T47D (cell line): ENCODE data around the genes LXN and IFT80.

DNA sequence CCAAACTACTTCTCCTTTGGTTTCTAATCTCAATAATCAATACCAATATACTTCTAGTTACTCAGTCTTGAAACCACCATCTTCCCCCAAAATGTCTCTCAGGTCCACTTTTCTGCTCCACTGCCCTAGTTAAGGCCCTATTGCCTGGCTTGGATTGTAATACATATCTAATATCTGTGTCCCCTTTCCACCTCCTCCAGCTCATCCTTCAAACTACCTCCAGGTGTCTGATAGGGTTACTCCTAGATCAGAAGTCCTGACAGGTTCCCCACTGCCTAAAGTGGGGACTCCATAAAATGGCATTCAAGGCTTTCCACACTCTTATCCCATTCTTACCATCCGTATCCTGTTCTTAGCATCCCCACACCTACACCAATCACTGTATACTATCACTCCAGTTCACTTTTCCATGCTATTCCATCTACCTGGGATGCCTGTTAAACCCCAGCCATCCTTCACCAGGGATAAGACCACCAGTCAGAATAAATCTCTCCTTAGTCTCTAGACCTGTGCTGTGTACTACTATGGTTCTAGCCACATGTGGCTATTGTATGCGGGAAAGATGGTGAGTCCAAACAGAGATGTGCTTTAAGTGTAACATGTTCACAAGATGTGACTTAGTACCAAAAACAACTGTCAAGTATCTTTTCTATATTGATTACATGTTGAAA is 19.2 kb downstream of the SSR3 start:
- RRBS, result no CpG with 5 or more reads among the region's 2 CpGs

- RRBS, result no CpG with 5 or more reads among the region's 2 CpGs
Measured at GRCh38 chr3:156665411-156665800, 9.0 kb upstream of the TIPARP start.

DNA sequence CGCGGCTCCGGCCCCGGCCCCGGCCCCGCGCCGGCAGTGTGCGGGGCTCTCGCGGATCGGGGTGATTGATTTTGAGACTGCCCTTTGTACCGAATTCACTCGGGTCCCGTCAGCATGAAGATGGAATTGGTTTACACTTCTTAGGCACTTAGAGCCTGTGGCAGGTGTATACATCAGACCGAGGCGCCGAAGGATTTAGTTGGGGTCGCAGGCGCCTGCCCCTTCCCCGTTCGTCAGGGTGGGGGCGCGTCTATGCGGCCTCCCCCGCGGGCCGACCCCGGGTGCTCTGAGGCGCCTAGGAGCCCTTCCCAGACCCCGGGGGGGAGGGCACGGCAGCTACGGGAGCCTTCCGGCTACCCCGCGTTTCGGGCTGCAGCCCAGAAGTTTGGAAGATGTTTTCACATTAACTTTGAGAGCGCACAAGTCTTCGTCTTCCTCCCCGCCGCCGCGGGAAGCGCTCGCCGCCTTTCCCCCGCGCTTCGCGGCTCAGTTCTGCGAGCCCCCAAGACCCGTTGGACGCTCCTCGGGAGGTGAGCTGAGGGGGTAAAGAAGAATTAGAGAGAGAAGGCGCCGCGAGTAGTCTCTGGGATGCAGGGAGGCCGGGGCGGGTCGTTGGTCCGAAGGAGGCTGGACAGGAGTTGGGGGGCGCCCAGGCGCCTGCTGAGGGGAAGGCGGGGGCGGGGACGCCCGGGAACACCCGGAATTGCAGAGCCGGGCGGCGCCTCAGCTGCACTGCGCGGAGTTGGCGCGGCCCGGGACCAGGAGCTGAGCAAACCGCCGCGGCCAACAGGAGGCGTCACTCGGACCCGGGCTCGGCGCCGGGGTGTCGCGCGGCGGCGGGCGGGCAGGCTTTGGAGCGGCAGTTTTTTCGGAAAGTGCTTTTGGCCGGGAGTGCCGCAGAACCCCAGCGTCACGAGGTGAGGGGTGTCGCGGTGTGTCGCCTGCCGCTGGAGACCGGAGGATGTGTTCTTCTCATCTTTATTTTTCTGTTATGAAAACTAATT is 774 bp downstream of the TIPARP start:
- RRBS, result 2% methylated on average over 41 of the region's 102 CpGs

DNA sequence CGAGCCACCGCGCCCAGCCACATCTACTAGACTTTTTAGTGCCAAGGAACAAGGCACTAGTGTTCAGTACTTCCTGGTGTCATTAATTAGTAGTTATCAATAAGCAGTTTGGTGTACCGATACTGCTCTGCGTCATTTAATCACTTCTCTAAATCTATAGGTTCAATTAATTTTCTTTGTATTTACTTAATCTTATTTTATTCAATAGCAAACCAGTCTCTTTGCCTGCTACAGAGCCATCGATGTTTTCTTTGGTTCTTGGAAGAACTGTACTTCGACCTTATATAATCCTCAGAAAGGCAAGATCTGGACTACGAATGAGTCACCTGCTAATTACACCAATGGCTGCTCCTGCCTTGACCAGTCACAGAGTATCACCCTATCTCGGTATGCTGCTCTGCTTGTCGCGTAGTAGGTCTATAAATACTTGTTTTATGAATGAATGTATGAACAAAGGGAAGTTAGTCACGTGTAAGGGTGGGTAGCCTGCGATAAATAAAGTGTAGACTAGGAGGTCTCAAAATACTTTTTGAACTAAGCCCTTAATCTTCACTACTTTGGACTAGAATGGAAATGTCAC is 788 bp upstream of the LEKR1 start:
- RRBS, result no CpG with 5 or more reads among the region's 13 CpGs

DNA sequence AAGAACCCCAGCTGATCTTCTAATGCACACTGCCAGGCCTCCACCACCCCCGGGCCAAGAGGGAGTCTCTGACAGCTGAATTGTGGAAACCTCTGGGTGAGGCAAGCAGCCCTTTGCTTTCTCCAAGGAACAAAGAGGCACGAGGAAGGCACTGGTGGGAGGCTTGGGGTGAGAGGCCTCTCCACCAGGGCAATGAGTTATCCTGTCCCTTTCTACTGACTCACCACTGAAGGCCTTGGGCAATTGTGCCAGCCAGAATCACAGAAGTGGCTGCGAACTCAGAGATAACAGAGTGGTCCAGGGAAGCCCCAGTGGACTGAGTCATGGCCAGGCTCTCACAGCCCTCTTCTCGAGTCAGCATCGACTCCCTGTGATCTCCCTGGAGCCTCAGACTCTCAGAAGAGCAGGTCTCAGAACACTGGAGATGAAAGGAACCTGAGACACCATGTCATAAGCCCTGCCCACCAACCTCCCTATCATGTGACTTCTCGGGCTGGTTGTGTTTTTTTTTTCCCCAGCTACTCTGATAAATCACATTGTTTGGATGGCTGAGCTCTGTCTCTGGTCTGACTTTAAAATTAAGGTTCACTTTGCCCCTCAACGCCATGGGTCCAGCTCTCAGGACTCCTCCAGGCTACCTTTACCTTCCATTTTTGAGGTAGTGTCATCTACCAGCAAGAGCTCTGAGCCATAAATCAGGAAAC is 31.6 kb downstream of the CCNL1 start:
- RRBS, result no CpG with 5 or more reads among the region's 7 CpGs

DNA sequence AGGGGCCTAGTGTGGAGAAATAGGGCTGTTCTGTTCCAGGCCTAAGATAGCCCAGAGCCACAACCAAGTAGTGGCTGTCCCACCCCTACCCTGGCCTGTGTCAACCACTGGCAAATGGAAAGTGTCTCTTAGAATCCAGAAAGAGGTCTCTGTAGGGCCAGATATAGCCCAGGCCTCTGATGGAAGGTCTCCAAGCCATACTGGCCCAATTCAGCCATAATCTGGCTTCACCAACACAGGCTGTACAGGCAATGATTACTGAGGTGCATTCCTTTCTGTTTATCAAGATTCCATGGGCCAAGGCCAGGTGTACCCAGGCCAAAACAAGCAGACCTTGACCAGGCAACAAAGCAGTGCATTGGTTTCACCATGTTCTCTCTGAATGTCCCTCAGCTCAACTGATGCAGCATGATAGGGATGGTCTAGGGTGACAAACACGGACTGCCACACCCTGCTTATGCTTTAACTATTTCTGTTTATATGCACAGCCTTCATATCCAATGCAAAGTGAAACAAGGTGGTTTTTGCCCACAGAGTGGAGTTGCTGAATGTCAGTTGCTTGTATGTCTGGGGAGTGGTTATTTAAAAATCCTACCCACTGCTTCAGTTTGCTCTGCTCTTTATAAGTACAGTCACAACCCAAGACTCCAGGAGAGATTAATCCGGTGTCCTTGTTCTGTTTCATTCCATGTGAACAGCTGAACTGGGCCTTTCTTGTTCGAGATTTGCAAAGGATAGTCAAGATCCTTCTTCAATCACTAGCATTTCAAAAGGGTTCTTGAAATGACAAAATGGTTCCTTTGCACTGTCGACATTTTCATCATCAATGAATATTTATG is 25.2 kb downstream of the CCNL1 start:
- RRBS, result no CpG with 5 or more reads among the region's 4 CpGs

GRCh38 chr3:157147230-157148112 is 12.5 kb downstream of the CCNL1 start:
- RRBS, result no CpG with 5 or more reads among the region's 5 CpGs

- RRBS, result no CpG with 5 or more reads among the region's 5 CpGs
Measured at GRCh38 chr3:157500137-157500570, 3.1 kb downstream of the VEPH1 start.

GRCh38 chr3:158672209-158673339 is at the start of gene LXN:
Gene LXN (minus strand): TSS chr3:158672648.
- RRBS, result 96% methylated on average over 10 of the region's 31 CpGs

GRCh38 chr3:158990982-158991483 is 78.1 kb upstream of the IQCJ start:
- RRBS, result no CpG with 5 or more reads among the region's 6 CpGs

GRCh38 chr3:159775211-159776501 is 449.6 kb upstream of the C3orf80 start:
- RRBS, result no CpG with 5 or more reads among the region's 7 CpGs

DNA sequence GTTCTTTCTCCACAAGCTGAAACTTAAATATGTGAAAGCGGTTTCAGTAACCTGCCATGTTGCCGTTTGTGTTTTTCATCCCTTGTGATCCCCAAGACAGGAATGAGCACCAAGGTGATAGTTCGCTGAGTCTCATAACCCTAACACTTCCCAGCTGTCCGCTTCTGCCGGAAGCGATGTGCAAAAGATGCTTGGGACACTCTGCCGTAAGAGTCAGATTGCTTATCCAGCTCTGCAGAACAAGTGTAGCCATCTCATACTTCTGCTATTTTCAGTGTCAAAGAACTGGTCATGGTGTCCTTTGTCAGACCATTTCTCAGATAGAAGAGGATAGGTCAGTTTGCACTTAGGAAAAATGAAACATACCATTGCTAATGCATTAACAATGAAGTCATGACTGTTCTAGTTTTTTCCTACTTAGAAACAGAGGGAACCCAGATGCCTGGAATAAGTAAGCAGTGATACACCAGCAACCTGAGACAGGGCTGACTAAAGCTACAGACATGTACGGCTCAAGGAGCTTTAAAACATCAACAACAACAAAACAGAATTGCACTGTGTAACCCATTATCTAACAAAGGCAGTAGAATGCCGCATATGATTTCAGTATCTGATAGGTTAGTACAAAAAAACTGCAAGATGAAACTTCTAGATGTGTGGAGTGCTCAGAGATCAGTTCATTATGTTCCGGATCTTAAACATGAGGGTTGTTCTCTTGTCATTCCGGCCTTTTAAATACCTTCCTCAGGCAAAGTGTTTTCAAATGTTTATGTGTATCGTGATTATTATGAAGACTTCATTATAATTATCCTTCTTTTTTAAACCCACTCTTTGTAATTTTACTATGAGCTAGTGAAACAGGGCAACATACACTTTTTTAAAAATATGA is 370.5 kb upstream of the C3orf80 start:
- RRBS, result no CpG with 5 or more reads among the region's 12 CpGs

DNA sequence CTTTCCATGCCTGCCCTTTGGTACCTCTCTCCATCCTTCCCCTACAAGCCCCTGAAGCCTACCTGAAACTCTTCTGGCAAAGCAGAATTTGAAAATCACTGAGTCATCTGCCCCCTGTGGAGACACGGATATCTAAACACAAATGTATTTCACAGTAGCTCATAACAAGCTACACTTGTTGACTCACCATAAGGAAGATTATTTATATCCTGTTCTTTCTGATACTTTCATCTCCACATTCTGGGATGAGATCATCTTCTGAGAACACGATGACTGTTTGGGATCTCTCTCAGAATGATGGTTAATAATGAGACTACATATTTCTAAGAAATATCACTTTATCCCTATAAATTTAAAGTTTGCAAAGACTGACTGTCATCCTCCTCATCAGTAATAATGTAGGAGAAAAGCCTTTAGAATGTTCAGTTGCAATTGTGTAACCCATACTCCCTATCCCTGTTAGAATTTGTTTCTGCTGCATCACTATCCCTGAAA is 352.8 kb upstream of the C3orf80 start:
- RRBS, result no CpG with 5 or more reads among the region's 2 CpGs

GRCh38 chr3:159929107-159930053 is 295.8 kb upstream of the C3orf80 start:
- RRBS, result no CpG with 5 or more reads among the region's 12 CpGs

DNA sequence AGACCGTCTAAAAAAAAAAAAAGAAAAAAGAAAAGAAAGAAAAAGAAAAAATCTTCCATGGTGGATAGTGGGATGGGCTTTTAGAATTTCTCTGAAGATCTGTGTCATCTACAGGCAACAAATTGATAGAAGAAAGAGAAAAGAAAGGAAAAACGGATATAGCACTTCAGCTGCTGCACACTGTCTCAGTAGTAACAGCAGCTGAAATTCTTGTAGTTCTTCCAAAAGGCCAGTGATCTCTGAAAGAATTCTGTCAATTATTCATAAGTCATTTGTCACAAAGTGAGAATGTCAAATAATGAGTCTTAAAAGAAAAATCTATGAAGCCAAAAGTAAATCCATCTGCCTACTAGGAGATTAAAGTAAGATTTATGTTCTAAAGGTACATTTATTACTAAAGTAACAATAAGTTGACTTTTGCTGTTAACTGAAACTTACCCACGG is 24.6 kb downstream of the IFT80 start:
- RRBS, result no CpG with 5 or more reads among the region's 3 CpGs

DNA sequence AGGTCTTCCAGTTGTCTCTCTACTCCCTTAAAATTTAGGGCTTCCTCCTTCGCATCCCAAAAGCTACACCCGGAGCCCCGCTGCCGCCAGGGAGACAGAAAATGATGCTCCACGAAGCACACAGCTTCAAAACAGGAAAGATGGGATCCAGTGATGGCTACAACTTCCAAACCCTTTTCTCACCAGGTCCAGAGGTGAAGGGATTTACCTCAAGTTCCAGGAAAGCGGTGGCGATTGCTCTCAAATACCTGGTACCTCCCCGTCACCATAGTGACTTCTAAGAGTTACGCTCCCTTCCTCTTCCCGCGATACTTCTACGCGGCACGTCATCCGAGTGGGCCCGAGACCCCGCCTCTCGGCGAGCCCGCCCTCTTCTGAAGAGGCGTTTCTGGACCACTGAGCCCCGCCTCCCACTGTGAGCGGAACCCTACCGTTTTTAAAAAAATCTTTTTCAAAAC is at the start of gene IFT80:
TSS of gene IFT80 (minus strand) at position 288 of the 458 bp plus-strand sequence.
- RRBS, result no CpG with 5 or more reads among the region's 24 CpGs

DNA sequence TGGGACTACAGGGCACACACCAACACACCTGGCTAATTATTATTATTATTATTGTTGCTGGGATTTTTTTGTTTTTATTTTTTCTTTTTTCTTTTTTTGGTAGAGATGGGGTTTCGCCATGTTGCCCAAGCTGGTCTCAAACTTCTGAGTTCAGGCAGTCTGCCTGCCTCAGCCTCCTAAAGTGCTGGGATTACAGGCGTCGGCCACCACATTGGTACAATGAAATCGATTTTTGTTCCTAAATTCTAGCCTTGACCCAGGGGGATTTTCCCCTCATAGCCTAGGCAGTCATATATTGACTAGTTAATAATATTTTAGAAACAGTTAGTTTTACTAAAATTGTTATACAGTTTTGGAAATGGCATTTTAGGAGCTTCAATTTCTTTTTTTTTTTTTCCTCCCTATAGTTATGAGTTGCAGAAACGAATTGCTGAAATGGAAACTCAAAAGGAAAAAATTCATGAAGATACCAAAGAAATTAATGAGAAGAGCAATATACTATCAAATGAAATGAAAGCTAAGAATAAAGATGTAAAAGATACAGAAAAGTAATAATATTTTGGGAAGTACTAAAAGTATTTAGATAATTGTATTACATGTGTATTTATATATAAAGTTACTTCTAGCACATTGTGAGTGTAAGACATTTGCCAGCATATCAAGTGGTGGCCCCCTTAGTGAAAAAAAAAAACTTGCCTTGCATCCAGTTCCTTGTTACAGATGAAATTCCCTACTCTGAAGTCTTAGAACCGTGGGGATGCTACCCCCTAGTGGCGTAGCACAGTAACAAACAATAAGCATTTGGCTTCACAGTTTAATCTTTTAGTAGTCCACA is 13.8 kb downstream of the SMC4 start:
- RRBS, result no CpG with 5 or more reads among the region's 7 CpGs

DNA sequence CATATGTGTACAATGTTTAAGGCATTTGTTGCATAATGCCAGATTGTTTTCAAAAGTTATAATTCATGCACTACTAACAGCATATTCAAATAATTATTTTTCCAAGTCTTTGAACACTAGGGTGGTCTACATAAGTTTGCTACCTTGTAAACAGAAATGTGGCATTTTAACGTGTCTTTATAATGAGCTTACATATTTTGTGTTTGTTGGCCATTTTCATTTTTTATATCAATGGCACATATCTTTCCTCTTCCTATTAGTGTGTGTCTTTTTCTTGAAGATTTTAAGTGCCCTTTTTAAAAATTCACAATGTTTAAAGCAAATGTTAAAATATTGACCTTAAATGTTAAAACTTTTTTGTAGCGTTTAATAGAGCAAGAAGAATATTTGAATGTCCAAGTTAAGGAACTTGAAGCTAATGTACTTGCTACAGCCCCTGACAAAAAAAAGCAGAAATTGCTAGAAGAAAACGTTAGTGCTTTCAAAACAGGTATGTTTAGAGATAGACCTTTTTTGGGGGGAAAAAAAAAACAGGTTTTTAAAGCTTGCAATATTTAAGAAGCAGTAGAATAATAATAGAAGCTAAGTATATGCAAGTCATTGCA is 23.8 kb downstream of the TRIM59 start:
- RRBS, result no CpG with 5 or more reads among the region's 3 CpGs

- RRBS, result no CpG with 5 or more reads among the region's 22 CpGs
Measured at GRCh38 chr3:160757080-160757819, 1.2 kb downstream of the PPM1L start.